ENCODE measurements around the genes LETMD1, TFCP2 and ACVR1B.

DNA sequence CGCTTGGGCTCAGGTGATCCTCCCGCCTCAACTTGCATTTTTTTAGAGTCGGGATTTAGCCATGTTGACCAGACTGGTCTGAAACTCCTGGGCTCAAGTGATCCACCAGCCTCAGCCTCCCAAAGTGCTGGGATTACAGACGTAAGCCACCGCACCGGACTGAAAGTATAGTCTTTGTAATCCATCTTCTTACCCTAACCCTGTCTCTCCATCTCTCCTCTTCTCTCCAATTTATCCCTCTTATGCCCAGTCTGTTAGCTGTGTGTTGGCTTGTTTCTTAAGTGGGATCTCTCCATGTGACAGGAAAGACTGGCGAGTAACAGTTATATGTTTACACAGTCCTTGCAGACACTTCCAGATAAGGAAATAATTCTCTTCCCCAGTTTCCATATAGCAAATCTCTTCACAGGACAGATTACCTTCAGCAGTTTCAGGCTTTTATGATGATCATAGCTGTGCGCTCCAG, 16.1 kb upstream of the DIP2B start:
- RRBS: no CpG with 5 or more reads among the region's 8 CpGs

DNA sequence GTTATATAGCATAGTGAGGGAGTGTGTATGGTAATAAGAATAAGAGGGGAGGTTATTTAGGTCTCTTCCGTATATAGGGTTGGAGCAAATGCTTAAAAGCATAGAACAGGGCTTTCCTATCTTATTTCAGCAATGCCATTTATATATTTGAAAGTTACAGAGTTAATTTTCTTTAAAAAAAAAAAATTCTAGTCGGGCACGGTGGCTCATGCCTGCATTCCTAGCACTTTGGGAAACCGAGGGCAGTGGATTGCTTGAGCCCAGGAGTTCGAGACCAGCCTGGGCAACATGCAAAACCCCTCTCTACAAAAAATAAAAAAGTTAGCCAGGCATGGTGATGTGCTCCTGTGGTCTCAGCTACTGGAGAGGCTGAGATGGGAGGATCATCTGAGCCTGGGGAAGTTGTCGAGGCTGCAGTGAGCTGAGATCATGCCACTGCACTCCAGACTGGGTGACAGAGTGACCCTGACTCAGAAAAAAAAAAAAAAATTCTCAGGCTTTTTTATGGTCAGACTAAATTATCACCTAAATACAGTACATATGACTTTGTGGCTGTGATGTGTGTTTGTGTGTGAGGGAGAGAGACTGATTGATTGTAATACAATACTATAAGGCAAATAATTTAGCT, 57.6 kb downstream of the DIP2B start:
- RRBS: no CpG with 5 or more reads among the region's 6 CpGs

DNA sequence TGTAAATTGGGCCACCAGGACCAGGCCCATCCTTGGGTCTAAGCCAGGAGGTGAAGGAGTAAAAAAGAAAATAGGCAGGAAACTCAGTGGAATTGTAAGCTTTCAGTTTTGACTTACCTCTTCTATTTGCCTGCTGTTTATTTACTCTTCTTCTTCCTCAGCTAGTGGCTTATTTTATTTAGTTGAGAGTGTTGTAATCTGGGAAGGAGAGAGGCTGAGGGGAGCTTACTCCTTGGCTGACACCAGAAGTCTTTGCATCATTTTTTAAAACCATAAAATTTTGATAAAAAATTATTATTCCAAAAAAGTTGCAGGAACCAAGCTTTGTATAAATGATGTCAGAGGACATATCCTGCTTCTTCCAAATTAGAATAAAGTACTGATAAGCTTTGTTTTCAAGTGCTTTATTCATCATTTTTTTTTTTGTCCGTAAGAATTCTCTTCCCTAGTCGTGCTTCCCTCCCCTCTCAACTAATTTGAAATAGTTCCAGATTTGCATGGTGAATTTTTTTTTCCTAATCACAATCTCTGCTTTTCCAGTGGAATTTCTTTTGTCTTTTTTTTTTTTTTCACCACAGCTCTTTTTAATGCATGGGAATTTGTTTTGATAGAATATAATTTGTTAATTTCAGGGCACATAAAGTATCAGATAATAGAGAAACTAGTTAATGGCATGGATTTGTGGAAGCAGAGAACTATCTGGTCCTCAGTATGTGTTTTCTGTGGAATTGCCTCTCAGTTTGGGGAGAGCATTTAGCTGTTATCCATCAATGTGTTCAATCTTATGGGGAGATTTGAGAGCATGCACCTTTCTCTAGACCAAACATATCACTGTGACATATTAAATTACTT, 64.0 kb downstream of the DIP2B start:
- RRBS: no CpG with 5 or more reads among the region's 2 CpGs

- RRBS: no CpG with 5 or more reads among the region's 2 CpGs
These were observed 120.3 kb downstream of the DIP2B start for GRCh38 chr12:50625130-50625431.

DNA sequence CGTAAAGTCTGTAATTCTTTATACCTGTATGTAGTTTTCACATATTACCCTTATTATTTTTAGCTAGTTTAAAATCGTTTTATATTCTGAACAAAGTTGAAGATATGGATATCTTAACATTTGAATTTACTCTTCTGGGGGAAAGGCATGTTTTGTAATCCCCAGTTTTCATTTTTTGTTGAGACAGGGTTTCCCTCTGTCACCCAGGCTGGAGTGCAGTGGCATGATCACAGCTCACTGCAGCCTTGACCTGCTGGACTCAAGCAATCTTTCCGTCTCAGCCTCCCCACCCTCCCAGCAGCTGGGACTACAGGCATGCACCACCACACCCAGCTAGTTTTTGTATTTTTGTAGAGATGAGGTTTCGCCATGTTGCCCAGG, 2.0 kb downstream of the METTL7A start:
- RRBS: no CpG with 5 or more reads among the region's 4 CpGs

- RRBS: 62% methylated on average over 2 of the region's 49 CpGs
These were observed at the start of gene LETMD1 for GRCh38 chr12:51047579-51048481. TSS of gene LETMD1 (plus strand) at chr12:51048327.

DNA sequence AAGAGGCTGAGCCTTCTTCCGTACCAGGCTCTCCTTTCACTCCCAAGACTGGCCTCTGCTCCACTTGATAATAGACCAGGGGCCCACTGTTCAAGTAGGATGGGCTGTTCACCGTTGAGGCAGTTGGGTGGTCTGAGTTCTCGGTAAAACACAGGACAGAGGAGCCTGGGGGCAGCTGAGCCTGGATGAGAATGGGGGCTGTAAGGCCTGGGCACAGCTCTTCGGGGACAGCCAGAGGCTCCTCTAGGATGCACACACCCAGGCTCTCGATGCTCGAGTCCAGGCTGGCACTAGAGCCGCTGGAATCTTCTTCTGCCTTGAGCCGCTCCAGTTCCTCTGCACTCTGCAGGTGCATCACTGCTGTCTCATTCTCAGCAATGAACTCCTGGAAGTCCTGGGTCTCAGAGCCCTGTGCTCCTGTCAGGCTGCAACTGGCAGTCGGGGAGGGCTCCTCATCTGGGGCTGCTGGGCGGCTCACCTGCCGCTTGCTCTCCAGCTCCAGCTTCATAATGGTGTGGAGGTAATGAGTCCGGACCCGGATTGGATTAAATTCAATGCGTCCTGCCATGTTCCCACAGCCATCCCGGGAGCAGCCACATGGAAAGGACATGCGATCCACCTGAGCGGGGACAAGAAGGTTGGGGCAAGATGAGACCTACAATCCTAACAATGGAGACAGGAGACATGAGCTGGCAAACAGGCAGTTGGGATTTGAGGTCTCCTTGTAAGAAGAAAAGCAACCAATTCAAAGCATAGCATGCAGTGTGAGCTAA, 16.1 kb downstream of the LETMD1 start:
- RRBS: no CpG with 5 or more reads among the region's 17 CpGs

DNA sequence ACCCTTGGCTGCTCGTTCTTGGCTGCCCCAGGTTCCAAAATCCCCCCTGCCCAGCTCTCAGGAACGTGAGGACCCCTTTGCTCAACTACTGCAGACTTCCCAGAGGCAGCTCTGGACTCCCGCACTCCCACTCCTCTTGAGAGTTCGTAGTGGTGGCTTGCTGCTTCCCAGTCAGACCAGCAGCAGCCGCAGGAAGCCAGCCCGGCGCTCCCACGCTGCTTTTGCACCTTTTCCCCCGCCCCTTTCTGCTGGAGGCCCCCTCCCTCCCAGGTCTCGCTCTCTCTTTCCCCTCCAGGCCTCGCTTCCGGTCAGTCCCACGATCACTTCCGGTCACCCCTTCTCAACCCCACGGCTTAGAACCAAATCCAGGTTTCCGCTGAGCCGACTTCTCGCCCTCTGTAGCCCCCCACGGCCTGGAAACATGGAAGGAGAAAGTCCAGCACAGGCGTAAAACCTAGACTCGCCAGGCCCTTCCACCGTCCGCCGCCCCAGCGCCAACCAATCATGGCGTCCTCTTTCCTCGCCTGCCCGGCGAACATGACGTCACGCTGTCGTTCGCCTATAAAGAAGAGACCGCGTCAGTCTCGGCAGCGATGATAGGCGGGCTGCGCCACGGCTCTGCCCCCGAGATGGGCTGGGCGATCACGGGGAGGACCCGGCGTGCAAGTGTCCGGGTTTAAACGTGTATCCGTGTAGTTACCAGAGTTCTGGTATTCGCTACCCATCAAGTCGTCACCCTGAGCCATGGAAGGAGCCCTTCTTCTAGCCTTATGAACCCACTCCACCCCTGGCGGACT, at the start of gene TFCP2:
TSS of gene TFCP2 (minus strand) at position 537 of the 797 bp plus-strand sequence.
- RRBS: 1% methylated on average over 8 of the region's 51 CpGs

DNA sequence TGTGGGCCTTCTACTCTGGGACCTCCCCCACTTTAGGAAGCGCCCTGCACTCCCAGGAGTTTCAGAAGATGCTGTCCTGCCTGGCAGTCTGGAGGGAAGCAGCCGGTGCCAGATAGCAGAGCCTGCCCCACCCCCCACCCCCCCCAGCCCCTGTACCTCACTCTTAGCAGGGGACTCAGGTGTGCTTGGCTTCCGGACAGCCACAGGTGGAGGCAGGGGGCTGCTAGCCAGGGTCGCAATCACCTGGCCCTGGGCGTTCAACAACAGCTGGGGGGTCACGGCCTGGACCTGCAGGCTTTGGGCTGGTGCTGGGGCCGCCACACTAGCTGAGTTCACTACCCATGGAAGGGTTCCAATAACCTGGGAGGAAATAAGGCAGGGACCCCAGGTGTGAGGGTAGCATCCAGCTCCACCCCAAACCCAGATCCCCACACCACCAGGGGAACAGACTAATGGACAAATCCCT, 22.0 kb downstream of the POU6F1 start:
- RRBS: 74% methylated on average over 2 of the region's 7 CpGs

DNA sequence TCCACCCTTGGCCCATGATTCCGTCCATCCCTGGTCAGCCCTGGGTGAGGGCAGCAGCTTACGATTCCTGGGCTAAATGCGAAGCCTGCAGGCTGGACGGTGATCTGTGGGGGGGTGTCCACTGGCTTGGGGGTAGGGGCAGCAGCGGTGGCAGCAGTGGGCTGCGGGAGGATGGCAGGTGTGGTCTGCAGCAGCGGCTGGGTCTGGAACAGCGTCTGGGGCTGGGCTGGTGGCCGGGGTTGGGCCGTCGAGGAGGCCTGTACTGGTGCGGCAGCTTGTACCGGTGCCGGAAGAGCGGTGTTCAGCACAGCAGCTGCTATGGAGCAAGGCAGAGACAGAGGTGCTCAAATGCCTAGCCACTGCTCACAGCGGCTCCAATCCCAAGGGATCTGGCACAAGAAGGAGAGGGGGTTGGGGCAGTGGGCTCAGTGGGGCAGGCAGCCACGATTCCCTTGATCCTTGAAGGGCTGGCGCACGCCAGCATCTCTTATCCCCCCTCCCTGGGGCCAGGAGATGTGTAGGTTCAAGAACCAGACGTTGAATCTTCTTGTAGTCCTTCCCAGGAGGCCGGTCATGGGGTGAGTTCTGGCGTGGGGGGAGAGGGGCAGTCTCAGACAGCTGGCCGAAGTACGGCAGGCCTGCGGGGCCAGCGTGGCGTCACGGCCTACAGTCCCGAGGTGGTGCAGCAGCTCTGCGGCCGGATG, 20.0 kb downstream of the POU6F1 start:
- RRBS: 84% methylated on average over 5 of the region's 31 CpGs

- RRBS: no CpG with 5 or more reads among the region's 8 CpGs
These were observed 13.6 kb downstream of the POU6F1 start for GRCh38 chr12:51204251-51204607.

GRCh38 chr12:51353487-51354301, 7.2 kb upstream of the CELA1 start:
- RRBS: 100% methylated on average over 1 of the region's 9 CpGs

GRCh38 chr12:51379153-51379998, 11.8 kb downstream of the GALNT6 start:
- RRBS: no CpG with 5 or more reads among the region's 15 CpGs

DNA sequence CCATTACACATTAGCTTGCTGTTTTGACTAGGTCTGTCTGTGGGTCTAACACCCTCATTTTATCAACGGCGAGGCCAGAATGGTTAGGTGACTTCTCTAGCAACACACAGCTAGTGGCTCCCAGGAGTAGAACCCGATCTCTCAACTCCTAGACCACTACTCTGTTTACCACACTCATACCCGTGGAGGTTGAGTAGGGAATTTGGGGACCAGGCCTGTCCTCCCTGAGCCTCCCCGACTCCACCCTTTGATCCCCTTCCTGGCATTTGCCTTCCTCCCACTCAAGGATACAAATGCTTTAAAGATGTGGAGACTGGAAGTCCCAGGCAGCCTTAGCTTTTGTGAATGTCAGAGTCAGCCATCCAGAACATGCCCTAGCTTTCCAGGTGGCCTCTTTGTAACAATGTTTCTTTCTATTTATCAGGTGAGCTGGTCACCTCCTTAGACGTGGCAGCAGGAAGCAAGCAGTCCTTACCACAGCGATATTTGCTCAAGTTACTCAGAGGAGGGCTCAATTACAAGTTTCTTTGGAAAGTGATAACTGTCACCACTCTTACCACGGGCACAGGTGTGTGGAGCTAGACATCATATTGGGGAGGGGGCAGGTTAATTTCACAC, 5.0 kb downstream of the GALNT6 start:
- RRBS: no CpG with 5 or more reads among the region's 8 CpGs

- RRBS: no CpG with 5 or more reads among the region's 3 CpGs
These were observed 14.7 kb upstream of the GALNT6 start for GRCh38 chr12:51405937-51406314.

DNA sequence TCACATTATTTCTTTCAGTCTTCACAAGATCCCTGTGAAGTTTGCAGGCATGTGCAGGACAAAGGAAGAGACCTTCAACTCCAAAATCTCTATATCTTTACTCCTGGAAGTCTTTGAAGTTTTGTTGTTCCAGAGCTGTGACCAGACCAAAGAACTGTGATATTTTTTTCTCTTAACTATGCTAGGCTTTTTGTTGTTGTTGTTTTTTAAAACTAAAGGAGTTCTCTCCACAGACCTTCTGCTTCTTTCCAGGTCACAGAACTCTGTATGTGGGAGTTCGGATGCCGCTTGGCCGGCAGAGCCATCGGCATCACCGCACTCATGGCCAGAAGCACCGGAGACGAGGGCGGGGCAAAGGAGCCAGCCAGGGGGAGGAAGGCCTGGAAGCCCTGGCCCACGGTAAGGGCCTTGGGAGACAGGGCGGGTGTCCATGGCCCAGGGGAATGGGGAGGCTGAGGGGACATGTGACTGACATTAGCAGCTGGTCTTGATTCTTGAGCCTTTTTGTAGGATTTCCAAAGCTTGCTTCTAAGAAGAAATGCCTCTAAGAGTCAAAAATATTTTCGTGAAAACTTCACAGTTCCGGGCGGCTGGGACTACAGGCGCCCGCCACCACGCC, 26.1 kb downstream of the SLC4A8 start:
- RRBS: no CpG with 5 or more reads among the region's 16 CpGs

GRCh38 chr12:51454045-51455010, 29.7 kb downstream of the SLC4A8 start:
- RRBS: no CpG with 5 or more reads among the region's 18 CpGs

GRCh38 chr12:51905402-51906362, 1.6 kb upstream of the ACVRL1 start:
- RRBS: no CpG with 5 or more reads among the region's 19 CpGs

DNA sequence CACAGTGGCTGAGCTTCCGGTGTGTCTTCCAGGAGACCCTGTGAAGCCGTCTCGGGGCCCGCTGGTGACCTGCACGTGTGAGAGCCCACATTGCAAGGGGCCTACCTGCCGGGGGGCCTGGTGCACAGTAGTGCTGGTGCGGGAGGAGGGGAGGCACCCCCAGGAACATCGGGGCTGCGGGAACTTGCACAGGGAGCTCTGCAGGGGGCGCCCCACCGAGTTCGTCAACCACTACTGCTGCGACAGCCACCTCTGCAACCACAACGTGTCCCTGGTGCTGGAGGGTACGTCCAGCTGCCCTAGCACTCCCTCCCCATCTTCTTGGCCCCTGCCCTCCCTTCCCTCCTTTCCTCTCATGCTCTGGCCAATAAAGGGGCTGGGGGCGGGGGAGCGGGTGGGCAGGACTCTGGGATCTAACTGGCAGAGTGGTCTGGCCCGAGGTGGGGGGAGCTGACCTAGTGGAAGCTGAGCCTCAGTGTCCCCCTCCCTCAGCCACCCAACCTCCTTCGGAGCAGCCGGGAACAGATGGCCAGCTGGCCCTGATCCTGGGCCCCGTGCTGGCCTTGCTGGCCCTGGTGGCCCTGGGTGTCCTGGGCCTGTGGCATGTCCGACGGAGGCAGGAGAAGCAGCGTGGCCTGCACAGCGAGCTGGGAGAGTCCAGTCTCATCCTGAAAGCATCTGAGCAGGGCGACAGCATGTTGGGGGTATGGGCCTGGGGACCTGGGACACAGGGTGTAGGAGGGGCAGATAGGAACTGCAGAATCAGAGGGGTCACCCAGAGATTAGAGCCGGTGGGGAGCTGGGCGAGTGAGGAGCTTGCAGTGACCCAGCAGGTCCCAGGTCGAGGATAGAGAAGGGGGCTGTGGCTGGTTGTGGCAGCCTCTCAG, 6.0 kb downstream of the ACVRL1 start:
- RRBS: 98% methylated on average over 3 of the region's 29 CpGs

GRCh38 chr12:51950852-51952228, at the start of gene ACVR1B:
TSS of gene ACVR1B (plus strand) at chr12:51951699.
- RRBS: 1% methylated on average over 64 of the region's 126 CpGs

All from CMK (cell line).